LHCN-M2 (cell line): ENCODE measurements around a stretch of chr1.

DNA sequence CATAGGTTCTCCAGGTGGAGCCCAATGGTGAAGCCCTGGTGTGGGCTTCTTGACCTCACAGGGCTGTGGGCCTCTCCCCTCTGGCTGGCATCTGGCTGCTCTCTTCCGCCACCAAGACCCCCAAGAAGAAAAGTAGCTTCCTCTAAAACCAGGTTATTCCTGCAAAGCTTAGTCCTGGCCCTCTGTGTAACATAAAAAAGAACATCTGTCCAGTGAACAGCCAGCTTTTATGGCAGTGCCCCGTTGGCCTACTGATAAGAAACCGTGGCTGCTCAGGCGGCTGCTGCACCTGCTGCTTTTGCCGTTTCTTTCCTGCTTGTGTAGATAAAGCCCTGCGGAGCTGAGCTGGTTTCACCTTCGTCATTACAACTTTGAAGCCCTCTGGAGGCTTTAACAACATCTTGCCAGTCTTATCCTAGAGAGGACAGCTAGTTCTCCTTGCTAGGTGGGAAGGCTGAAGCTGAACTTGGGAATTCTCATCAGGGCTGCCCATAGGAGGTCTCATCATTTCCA lies 20.5 kb downstream of the ELAPOR1 start:
- RAMPAGE, long total RNA: no peak

GRCh38 chr1:109152225-109152673 lies 38.3 kb downstream of the ELAPOR1 start:
- RAMPAGE, long total RNA: no peak

DNA sequence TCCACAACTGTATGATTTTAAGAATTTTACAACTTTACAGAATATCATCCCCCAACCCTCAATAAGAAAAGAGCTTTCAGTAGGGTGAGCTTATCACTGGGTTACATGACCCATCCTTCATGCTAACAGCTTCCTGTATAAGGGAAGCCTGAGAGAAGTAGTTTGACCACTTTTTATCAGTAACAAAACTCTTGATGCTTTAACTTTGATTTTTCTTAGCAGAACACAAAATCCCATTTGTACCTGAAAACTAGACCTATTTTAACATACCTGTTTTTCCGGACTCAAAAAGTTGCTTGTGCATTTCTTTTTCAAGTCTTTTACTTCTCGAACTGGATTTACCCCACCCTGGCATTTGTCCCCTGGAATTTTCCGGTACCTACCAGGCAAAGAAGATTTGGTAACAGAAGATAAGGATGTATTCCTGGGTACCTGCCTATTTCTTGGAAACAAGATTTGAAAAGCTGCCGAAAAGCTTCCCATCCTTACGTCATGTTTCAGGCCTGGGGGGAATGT lies 9.8 kb upstream of the MYBPHL start:
- RAMPAGE, long total RNA: no peak

DNA sequence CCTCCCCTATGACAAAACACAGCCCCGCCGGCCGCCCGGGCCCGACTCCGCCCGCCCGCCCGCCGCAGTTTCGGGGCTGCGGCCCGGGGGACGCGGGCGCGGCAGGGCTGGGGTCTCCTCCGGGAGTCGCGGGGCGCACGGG lies 465 bp downstream of the SORT1 start:
- RAMPAGE, long total RNA: no peak

DNA sequence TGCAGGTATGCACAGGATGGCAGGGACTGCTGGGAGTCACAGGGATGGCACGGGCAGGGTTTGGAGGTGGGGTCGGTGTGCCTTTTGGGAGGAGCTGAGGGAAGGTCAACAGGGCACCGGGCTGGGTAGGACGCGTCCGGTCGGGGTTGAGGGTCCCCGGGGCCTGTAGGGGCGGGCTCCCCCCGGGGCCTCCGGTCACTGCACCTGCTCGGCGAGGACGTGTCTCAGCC lies 396 bp downstream of the AMIGO1 start:
- RAMPAGE, long total RNA: no peak

DNA sequence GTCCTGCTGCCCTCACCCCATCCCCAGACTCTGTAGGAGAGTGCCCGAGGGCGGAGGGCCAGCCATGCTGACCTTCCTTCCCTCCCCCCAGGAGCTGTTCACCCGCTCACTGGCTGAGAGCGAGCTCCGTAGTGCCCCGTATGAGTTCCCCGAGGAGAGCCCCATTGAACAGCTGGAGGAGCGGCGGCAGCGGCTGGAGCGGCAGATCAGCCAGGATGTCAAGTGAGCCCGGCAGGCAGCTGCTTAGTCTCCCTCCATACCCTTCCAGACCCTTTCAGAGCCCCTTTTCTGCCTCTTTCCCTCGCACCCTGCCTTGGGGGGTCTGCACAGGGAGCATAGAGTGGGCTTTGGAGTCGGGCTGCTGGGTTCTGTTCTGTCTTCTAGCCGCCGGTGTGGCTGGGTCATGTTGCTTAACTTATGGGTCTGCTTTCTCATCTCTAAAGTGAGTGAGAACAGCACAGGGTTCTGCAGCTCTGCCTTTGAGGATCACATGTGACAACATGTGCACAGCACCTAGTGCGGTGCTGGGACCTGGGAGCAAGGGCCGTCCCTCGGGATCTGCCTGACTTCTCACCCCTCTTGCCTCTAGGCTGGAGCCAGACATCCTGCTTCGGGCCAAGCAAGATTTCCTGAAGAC lies 6.1 kb downstream of the AMPD2 start:
- RAMPAGE, long total RNA: no peak

- RAMPAGE, long total RNA: no peak
These were observed 466 bp upstream of the EPS8L3 start for GRCh38 chr1:109764174-109764603.

DNA sequence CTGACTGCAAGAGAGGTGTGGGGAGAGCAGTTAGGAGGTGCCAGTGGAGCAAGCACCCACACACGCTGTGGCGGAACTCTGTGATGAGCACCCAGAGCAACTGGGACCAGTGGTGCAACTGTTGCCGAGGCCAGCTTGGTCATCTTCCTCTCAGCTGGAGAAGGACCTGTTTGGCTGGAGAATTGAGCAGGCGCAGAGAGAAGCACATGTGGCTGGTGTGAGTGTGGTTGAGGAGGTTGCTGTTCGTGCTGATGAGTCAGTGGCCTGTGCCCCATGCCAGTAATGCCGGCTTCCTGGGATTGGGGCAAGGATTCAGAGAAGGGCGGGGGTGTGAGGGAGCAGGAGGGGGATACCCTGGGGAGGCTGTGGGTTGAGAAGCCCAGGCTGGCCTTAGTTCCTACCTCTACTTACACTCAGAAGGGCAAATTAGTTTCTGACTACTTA lies 57.5 kb upstream of the EPS8L3 start:
- RAMPAGE, long total RNA: no peak

- RAMPAGE, long total RNA: no peak
These were observed 10.1 kb upstream of the CSF1 start for GRCh38 chr1:109900679-109900879.

DNA sequence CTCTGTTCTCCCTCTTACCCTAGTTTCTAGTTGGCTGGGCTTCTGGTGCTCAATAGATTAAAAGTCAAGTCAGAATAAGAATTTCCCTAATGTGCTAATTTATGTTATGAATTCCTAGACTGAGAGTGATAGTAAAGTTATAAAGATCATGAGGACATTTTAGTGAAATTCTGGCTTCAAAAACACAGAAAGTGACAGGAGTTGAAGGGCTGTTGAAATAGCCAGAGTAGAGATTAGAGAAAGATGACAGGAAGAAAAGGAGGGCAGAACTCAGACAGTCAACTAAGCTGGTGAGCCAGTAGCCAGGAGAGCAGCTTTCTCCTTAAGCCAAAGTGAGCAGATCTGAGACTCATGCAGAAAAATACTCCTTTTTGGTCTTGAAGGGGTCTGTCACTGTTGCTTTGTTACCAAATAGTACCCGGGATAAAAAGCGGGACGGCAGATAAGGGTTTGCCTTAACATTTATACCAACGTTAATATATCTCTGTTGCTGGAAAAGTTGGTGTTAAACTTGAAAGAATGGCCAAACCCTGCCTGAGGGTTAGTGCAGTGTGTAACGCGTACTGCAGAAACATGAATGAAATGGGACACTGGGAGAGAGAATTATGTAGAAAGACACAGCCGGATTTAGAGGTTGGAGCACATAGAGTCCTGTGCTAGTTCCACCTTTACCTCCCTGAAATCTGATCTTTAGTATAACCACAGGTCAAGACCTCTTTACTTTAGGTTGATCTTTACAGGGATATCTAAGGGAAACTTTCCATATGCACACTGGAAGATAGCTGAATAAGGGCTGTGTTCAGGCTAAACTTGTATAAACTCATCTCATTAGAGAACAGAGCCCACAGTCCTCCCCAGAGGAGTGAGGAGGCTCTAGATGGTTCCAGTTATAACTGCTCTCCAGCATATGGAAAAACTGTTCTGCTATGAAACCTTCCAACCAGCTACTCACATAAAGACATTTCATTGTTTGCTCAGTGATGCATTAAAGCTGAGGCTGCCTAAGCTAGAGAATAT lies 12.9 kb downstream of the AHCYL1 start:
- RAMPAGE, long total RNA: no peak

- RAMPAGE, long total RNA: no peak
These were observed 16.7 kb downstream of the STRIP1 start for GRCh38 chr1:110051006-110051716.

- RAMPAGE, long total RNA: no peak
These were observed 14.5 kb downstream of the ALX3 start for GRCh38 chr1:110055935-110056423.

- RAMPAGE, long total RNA: no peak
These were observed 10.0 kb upstream of the UBL4B start for GRCh38 chr1:110102096-110102706.

GRCh38 chr1:110136772-110137655 lies 13.3 kb upstream of the SLC6A17 start:
- RAMPAGE, long total RNA: no peak

- RAMPAGE, long total RNA: no peak
These were observed 5.8 kb downstream of the SLC16A4 start for GRCh38 chr1:110385012-110385535.

- RAMPAGE, long total RNA: no peak
These were observed 17.2 kb upstream of the LAMTOR5 start for GRCh38 chr1:110424509-110425311.

- RAMPAGE, long total RNA: no peak
These were observed 26.3 kb downstream of the PROK1 start for GRCh38 chr1:110477305-110477504.

GRCh38 chr1:110645970-110646176 lies 28.9 kb downstream of the KCNA3 start:
- RAMPAGE, long total RNA: no peak

DNA sequence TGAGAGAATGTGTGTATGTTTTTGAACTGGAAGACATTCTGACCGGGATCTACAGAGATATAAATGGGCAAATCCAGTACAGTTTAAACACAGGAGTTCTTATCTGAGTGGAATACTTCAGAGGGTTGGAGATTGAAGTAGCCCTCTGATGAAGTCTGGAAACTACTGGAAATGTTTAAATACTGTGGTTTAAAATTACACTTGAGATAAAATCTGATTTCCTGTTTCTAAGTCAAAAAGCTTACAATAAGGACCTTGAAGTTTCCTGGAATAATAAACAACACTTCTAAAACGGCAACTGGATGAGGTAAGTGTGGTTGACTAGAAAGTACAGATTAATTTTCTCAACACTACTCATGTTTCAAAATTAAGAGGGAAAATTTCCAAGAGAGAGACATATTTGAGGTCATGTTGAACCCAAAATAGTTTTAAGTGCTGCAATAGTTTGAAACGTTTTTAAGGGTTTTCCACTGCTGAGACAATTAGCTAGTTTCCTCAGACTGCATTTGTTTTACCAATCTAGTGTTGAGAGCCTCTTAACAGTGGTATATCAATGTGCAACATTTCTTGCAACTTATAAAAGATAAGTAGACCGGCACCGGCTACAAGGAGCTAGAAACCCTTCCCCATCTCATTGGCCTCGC lies 27.4 kb downstream of the KCNA3 start:
- RAMPAGE, long total RNA: no peak

GRCh38 chr1:110879896-110880445 lies 7.0 kb downstream of the CD53 start:
- RAMPAGE, long total RNA: no peak